ENCODE measurements around the gene DMGDH.

- PRO-cap: no peak
Measured at GRCh38 chr5:77763527-77763846, 12.7 kb downstream of the TBCA start.

GRCh38 chr5:77852269-77853337 lies 76.5 kb upstream of the TBCA start:
- PRO-cap: bidirectional peak, plus-strand start at chr5:77852773, minus-strand start at chr5:77852589

DNA sequence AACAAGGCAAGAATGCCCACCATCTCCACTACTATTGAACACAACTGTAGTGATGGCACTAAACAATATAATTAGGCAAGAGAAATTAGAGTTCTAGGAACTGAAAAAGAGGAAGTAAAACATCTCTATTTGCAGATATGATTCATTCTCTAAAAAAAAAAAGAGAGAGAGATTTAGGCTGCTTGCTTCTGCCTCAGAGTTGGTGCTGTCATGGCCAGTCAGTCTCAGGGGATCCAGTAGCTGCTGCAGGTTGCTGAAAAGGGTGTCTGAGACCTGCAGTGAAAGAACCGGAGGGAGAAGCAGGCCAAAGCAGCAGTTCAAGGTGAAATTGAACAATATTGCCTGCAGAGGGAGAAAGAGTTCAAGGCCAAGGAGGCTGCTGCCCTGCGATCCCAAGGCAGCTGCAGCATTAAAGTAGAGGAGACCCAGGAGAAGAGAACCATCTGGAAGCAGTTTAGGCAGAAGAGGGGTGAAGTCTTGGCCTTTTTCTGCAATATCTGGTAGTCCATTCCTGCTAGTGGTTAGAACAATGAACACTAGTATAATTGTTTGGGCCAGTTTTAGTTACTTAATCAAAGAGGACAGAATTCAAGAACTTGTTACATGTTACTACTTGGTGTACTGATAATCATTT lies 72.4 kb downstream of the AP3B1 start:
- PRO-cap: no peak

DNA sequence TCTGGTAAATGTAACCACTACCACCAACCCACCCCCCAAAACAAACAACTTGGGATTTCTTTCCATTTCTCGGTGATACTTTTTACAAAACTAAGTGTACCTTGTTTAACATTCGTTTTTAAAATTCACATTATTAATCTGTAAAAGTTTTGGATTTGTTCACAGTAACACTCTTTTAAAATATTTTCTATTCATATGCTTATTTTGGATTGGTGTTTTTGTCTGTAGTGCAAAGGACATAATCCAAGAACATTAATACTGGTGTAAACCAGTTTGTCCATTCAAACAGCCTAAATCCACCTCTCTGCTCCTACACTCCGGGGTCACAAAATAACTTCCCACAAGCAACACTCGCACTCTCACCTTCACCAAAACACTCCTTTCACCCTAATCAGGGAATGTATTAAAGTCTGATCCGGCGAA lies 803 bp downstream of the AP3B1 start:
- PRO-cap: no peak

DNA sequence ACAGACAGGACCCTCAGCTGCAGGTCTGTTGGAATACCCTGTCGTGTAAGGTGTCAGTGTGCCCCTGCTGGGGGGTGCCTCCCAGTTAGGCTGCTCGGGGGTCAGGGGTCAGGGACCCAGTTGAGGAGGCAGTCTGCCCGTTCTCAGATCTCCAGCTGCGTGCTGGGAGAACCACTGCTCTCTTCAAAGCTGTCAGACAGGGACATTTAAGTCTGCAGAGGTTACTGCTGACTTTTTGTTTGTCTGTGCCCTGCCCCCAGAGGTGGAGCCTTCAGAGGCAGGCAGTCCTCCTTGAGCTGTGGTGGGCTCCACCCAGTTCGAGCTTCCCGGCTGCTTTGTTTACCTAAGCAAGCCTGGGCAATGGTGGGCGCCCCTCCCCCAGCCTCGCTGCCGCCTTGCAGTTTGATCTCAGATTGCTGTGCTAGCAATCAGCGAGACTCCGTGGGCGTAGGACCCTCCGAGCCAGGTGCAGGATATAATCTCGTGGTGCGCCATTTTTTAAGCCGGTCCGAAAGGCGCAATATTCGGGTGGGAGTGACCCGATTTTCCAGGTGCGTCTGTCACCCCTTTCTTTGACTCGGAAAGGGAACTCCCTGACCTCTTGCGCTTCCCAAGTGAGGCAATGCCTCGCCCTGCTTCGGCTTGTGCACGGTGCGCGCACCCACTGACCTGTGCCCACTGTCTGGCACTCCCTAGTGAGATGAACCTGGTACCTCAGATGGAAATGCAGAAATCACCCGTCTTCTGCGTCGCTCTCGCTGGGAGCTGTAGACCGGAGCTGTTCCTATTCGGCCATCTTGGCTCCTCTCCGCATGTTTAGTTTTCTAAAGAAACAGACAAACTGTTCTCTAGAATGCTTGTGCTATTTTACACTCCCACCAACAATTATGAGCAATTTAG lies 97.2 kb downstream of the SCAMP1 start:
- PRO-cap: unidirectional peak, plus-strand start at position 400 of the sequence; unidirectional peak, minus-strand start at position 810 of the sequence

DNA sequence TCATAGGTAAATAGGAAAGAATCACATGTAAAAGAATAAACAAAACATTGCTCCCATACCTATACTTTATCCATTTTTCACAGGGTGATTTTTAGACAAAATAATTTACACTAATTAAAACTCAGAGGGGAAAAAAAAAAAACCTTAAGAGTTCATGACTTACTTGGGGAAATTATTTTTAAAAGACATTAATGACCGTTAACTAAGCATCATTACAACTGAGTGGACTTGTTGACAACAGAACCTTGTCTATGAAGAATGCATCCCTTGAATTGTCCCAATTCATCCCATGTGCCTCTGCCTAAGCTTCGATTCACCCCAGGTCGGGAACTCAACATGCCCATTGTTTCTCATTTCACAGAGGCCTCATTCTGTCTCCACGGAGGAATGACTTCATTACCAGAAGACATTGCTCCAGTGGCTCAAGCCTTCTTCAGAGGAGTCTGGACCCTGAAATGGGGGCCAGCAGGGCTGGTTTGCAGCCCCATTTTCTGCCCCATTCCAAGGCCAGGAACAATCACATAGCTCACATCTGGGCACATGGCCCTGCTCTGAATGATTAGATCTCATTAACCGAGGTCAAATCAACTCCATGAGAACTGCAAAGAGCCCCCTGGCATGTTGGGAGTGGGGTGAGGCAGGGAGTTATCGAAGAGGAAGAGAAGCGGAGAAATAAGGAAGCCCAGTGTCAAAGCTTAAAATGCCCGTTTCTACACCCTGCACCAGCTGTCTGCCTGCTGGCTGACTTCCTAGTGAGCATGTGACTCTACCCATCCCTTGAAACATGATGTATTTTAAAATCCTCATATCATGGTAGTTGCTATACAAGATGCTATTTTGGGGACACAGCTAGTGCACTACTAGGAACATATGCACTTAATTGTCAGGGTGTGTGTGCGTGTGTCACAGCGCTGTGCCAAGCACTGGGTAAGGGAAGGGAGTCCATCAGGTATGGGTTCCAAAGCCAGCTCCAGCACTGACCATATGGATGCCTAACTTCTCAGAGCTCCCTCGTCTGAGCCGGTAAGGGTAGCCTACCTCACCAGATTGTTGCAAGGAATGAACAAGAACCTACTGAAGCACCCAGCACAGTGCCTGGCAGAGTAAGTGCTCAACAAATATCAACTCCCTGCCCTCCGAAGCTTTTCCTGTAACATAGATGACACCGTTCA lies 137.2 kb downstream of the LHFPL2 start:
- PRO-cap: bidirectional peak, plus-strand start at position 436 of the sequence, minus-strand start at position 253 of the sequence

DNA sequence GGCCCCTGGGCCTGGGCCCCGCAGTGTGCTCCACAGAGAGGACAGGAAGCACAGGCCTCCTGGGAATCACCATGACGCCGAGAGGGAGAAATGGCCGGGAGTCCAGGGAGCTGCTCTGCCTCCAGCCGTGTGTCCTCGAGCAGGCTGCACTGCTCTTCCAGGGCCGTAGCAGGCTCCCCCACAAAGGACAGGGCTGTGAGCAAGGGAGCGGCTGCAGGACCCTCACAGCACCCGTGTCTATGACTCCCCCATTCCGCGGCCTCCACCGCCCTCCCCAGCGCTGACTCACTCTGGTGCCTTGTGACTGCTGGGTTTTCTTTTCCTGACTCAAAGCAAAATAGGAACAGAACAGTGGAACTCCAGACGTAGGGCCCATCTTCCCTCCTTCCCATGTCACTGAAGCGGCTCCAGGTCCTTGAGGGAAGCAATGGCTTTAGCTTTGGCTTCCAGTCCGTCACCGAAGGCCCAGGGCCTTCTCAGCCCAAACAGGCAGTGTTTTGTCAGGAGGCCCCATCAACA lies 114.3 kb downstream of the LHFPL2 start:
- PRO-cap: no peak

- PRO-cap: no peak
Measured at GRCh38 chr5:78650329-78651000, 1.9 kb upstream of the LHFPL2 start.

DNA sequence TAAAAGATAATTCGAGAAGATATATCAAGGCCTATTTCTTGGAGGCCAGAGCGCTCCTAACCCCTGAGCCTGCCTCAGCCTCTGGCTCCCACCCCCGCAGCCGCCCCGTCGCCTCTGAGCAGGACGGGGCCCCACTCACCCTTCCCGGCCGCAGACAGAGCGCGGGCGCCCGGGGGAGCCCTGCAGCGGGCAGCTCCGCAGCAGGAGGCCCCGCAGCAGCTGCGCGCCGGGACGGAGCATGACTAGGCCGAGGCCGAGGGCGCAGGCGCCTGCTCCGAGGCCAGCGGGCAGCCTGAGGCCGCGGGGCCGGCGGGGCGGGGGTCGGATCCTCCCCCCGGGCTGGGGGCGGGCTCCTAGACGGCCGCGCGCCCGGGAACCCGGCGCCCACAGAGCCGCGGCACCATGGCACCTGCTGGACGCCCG lies at the start of gene DMGDH:
Gene DMGDH, minus strand, starts transcription at position 294 of the 423 bp plus-strand sequence.
- PRO-cap: no peak

DNA sequence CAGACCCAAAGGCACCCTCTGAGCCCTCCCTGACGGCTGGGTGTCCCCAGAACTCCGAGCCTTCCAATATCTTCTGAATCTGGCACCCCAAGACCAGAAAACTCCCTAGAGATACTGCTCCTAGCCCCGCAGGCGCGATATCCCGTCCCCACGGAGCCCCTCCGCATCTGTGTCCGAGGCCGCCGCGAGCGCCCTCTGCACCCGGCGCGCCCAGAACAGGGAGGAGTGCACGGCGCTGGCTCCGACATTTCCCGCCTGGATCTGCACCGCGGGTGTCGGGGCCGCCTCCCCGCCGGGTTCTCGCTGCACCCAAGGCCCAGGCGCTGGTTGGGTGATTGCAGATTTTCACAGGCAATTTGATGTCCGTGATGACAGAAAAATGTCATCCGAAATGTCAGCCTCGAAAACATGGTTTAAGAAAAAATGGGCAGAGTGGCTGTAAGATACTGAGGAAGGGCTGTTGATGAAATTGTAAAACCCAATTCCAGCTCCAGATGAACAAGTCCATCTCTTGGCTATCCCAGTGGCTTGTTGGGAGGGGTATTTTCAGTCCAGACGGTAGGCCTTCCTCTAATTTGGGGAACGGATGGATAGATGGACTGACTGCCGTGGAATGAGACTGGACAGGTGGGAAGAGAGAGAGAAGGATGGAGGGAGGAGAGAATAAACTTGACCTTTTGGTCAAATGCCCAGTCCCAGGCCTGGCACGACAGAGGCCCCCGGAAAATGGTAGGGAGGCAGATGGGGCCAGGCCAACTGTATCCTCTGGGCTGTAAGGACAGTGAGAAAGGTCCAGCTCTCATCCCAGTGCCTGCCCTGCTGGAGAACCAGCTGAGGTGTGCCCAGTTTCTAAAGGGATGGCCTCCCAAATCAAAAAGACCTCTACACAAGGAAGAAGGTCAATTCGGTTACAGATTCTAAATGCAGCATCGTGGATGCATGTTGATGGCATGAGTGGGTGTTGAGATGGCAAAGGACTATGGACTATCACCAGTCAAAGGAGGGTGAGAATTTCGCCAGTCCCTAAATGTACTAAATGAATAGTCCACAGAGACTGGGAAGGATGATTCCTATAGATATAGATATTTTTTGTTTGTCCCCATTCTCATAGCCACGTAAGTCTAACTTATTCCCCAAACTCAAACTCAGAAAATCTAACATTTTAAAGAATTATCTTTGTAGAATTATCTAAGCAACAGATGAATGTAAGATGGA lies 1.0 kb downstream of the BHMT start:
- PRO-cap: no peak

DNA sequence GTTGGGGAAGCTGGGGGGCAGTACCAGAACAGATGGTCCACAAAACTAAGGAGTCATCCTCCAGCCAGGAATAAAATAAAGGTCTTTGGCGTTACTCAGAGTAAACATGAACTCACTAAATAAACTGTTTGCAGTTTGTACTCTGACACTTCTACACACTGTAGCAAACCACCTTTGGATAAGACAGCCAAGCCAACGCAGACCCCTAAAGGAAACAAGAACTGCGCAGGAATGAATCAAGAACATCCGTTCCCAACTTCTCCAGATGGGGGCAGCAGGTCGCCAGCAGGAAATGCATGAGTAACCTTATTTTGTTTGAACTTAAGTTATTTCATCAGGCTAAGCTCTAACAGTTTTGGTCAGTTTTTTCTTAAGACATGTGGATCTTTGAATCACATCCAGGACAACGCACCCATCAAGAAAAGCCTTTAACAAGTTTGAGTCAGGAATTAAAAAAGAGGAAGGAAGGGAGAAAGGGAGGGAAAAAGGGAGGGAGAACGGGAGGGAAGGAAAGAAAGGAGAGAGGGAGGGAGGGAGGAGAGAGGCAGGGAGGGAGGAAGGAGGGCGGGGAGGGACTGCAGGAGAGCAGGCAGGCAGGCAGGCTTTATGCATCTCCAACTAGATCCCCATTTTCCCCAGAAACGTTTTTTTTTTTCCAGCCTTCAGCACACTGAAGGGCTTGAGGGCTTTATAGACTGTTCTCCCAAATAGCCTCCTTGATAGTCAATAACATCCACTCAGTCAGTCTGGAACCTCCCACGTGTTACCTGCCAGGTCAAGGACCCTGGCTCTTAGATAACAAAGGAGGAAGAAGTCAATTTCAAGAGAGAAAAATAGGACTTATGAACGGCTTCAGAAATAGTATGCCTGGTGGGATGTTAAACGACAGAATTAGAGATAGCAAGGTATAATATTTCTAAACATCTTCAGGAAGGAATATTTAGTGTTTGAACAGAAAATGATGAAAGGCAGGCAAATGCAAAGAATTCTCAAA lies 22.2 kb downstream of the BHMT start:
- PRO-cap: bidirectional peak, plus-strand start at position 352 of the sequence, minus-strand start at position 227 of the sequence

DNA sequence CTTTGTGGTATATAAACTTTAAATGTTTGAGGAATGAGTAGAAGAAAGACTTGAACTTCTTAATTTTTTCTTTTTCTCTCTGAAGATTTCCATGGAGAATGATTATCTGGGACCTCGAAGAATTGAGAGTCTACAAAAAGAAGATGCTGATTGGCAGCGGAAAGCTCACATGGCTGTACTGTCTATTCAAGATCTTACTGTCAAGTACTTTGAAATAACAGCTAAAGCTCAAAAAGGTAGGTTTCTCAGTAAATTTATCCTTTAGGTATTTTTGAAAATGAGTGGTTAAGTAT lies 54.1 kb downstream of the JMY start:
- PRO-cap: no peak

GRCh38 chr5:79322613-79322932 lies 86.6 kb downstream of the JMY start:
- PRO-cap: no peak

GRCh38 chr5:79514472-79515146 lies 675 bp upstream of the HOMER1 start:
- PRO-cap: bidirectional peak, plus-strand start at chr5:79514728, minus-strand start at chr5:79514533; bidirectional peak, plus-strand start at chr5:79514954, minus-strand start at chr5:79514925

- PRO-cap: no peak
Measured at GRCh38 chr5:79578865-79579316, 33.4 kb upstream of the TENT2 start.

DNA sequence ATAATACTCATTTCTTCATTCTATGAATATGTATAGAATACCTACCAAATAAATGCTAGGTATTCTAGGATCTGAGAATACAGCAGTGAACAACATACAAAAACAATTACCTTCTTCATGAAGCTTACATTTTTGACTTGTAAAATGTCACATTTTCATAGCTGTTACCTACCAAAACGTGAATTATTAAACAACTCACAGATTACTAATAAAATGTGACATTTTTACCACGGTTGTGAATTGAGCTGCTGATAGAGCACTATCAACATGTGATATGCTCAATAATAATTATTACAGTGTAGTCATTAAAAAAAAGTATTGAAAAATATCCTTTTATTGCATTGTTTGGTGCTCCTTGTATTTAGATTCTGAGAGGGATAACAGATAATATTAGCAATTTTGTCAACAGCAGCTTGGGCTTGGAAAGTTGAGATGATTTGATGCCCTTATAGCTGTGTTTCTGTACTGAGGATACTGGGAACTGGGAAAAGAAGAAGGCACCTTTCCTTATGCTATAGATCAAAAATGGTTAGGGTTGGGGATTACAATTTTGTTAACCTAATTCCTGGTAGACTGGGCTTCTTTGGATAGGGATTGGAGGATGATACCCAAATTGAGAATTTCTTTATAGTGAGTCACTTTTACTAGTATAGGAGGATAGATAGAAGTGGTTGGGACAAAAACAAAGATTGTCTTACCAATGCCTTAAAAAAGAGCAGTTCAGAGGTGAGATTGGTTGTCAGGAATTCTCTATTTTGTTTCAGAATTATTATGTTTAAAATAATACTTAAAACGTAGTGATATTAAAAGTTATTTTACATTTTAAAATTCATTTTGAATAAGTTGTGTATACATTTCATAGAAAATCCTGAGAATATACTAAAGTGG lies 38.2 kb downstream of the TENT2 start:
- PRO-cap: no peak

- PRO-cap: no peak
Measured at GRCh38 chr5:80133060-80133394, 97.9 kb downstream of the THBS4 start.

- PRO-cap: no peak
Measured at GRCh38 chr5:80140896-80141680, 105.9 kb downstream of the THBS4 start.

DNA sequence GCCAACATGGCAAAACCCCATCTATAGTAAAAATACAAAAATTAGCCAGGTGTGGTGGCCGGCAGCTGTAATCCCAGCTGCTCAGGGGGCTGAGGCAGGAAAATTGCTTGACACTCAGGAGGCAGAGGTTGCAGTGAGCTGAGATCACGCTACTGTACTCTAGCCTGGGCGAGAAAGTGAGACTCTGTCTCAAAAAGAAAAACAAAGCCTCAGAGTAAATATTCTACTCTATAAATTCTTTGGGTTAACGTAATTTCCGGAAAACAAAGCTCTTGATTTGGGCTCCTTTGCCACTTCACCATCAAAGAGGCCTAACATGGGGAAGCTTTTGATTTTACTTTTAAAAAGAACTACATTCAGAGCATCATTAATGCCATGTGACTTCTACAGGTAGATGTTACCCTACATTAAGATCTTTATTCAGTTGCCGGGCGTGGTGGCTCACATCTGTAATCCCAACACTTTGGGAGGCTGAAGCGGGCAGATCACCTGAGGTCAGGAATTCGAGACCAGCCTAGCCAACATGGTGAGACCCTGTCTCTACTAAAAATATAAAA lies 103.0 kb downstream of the SERINC5 start:
- PRO-cap: no peak

- PRO-cap: no peak
Measured at GRCh38 chr5:80153392-80154217, 102.2 kb downstream of the SERINC5 start.